Right atrium auricular region (tissue), 2 donors: ENCODE measurements around the genes ACOT7 and UTS2.

GRCh38 chr1:6393640-6394383, at the start of gene ACOT7:
TSS of gene ACOT7 (minus strand) at chr1:6393767.
- PRO-cap: bidirectional peak, plus-strand start at chr1:6393814, minus-strand start at chr1:6393757
- RAMPAGE, long total RNA, 2 experiments: no peak in any of the 2 experiments

DNA sequence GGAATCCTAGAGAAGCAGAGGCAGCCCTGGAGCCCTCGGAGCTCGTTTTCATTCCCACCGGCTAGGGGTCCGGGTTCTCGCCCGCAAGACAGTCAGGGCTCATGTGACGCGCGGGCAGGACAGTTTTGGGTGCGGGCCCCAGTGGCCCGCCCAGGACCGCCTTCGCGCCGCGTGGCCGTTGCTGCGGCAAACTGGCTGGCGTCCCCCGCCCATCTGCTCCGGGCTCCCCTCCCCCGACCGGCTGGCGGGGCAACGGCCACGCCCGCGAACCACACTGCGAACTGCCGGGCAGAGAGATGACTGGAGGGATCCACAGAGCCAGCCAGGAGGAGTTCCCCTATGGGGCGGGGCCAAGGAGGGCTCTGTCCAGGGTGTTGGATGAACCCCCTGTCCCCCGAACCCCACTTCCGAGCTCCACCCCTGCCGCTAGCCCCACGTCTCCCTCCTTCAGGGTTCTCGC, 903 bp upstream of the HES2 start:
- PRO-cap: no peak
- RAMPAGE, long total RNA, 2 experiments: no peak in any of the 2 experiments

DNA sequence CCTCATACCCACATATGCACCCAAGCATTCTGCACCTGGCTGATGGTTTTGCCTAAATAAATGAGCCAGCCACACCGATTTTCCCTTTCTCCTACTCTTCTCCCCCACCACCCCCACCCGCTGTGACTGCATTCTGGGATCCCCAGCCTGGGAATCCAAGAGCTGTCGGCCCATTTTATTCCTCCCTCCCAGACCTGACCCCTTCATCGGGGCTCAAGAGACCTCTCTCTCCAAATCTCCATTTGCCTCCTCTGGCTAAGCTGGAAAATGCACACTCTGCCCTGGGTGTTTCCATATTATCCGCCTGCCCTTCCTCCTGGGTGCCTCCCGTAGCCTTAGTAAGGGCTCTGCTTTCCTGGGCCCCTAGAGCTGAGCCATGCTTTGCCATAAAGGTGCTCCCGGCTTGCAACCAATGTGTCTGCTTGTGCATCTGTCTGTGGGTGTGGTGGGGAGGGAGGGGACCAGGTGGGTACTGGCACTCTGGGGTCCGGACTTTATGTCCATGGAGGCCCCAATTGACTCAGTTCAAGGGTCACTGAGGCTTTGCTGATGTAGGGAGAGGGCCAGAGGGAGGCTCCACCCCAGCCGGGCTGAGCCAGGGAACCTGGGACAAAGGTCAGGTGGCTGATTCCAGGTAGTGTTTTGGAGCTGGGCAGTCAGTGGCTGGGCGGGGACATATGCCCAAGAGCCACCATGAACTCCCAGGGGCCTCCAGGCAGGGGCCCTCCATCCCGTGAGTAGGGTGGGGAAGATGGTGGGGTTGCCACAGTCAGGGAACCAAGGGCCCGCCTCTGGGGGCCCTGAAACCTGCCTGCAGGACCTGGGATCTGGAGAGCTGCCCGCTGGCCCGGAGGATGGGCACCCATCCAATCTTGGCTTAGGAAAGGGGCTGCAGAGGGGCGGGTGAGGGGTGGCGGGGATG, 15.1 kb downstream of the TNFRSF25 start:
- PRO-cap: no peak
- RAMPAGE, long total RNA, 2 experiments: no peak in any of the 2 experiments

DNA sequence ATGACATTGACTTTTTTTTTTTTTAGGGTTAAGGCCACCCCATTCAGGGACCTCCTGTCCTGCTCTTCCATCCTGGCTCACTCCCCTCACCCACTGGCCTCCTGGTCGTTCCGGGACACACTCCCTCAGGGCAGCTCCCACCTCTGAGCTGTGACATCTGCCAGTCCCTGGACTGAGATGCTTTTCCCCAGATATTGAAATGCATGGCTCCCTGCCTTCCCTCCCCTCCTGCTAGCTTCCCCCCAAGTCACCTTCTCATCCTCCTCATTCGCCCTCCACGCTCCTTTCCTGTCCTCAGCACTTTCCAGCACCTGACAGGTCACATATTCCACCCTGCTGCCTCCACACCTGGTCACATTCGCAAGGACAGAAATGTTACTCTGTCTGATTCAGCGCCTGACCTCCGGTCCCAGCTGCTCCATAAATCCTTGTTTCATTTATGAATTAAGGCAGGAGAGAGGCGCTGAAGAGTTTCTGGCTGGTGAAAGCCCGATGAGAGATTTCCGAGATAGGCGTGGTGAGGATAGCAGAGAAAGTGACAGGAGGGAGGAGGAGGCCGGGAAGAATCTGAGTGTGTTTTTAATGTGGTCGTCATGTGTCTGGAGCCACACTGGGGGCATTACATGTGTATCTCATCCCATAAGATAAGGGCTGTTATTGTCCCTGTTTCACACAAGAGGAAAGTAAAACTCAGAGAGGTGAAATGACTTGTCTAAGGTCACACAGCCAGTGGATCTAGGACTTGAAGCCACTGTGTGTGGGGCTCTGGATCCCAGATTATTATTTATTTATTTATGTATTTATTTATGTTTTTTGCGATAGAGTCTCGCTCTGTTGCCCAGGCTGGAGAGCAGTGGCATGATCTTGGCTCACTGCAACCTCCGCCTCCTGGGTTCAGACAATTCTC, 9.3 kb downstream of the PLEKHG5 start:
- PRO-cap: no peak
- RAMPAGE, long total RNA, 2 experiments: no peak in any of the 2 experiments

DNA sequence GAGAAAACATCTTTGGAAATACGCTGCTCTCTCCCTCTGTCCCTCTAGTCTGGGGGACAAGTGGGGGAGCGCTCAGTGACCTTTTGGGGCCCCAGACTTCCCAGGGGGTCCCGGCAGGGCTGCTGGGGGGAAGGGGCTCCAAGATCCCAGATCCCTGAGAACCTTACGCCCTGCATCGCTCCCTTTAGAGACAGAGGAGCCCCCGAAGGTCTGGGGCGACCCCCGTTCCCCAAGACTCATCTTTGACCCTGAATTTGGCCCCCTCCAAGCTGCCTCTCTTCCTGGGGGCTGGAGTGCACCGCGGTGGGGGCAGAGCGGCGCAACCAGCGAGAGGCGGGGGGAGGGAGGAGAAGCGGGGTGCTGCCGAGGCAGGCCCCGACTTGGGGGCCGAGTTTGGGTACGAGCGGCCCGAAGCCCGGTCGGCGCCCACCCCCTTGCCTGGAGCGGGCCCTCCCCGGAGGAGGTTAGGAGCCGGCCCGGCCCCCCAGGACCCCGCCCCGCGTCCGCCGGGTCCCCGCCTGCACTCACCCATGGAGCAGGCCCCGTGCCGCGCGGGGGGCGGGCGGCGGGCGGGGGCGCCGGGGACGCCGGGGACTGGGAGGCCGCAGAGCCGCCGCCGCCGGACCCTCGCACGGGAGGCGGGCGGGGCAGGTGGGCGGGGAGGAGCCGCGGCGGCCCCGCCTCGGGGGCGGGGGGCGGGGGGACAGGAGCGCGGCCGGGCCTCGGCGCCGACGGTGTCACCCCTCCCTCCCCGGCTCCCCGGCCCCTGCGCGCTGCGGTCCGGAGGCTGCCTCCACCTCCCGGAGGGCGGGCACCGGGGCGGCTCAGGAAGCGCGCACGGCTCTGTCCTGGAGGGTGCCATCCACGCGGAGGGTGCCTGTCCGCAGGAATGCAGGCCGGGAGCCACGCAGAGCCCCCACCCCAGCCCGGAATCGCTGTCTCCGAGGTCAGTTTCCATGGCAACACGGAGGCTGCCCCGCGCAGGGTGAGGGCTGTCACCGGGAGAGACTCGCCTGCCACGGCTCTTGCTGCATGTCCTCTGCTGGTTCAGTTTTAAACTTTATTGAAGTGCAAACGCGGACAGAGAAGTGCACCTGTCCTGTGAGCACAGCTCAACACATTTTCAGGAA, 5.7 kb upstream of the PLEKHG5 start:
- PRO-cap: bidirectional peak, plus-strand start at position 798 of the sequence, minus-strand start at position 633 of the sequence
- RAMPAGE, long total RNA, 2 experiments: no peak in any of the 2 experiments

DNA sequence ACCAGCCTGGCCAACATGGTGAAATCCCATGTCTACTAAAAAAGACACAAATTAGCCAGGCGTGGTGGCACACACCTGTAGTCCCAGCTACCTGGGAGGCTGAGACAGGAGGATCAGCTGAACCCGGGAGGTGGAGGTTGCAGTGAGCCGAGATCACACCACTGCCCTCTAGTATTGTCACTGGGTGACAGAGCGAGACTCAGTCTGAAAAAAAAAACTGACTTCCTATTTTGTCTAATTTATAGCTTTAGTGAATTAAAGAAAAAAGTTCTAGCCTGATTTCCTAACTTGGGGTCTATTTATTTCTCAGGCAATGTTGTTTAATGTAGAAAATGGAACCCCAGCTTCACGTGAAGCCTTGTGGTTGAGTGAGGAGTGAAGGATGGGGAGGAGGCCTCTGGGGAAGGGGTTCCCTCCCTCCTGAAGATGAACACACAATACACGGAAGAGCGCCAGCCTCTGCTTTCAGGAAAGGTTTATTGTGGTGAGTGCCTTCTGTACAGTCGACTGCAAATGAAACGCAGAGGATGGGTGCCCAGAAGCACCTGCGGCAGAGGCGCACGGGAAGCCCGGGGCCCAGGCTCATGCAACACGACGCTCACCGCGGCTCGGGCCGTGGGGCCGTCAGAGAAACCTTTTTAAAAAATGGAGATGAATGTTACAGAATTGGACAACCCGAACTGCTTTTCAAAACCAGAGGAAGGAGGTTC, 9.2 kb downstream of the THAP3 start:
- PRO-cap: no peak
- RAMPAGE, long total RNA, 2 experiments: no peak in any of the 2 experiments

DNA sequence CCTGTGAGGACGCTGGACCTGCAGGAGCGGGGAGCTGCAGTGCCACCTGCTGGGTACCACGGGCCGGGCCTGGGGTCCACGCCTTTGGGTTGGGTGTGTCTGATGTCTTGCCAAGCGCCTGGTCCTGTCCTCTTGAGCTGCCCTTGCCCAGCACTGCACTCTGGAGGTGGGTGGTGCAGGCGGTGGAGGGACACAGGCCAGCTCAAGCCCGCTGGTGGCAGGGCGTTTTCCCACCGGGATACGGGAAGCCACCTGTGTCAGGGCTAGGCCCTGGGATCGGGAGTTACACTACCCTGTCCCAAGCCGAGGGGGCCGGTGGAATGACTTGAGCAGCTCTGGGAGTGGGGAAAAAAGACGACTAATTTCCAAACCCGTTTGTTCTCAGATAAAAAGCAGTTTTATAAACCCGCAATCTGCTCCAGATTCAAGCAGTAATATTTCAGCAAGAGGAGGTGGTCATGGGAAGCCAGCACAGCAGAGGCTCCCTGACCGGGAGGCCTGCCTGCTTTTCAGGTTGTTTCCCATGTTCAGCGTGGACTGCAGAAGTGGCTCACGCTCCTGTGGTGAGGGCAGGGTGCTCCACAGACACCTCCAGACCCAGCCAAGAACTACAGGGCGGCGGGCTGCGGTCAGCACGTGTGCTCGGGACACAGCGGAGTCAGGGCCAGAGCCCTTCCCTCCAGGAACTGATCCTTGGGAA, 10.2 kb downstream of the THAP3 start:
- PRO-cap: no peak
- RAMPAGE, long total RNA, 2 experiments: no peak in any of the 2 experiments

DNA sequence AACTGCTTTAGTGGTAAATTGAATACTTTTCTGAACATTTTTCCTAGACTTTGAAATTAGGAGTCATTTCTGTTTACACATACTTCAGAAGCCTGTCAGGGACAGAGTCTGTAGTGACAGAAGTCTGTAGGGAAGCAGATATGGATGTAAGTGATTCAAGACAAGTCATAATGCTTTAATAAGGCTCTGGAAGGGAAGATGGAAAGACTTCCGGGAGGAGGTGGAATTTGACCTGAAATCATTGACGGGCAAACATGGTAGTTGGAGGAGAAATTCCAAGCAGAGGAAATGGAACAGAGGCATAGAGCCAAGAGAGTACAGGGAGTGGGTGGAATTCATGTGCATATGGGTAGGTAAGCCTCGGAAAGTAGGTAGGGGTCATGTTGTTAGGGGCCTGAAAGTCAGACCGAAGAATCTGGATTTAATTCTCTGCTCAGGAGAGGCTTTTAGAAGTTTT, 22.5 kb downstream of the CAMTA1 start:
- PRO-cap: no peak
- RAMPAGE, long total RNA, 2 experiments: no peak in any of the 2 experiments

DNA sequence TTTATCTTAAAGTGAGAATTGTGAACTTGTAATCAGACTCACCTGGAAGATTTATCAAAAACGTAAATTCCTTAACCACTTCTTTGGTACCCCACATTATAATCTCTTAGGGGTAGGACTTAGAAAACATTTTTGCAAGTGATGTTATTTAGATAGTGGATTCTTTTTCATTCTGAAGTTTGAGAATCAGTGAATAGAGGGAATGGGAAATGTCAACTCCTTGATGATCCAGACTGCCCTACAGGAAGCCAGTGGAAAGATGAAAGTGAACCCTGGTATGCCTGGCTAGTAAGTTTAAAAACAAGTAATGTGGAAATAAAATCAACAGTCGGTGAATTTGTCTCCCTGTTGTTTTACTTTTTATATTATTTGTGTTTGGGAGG, 80.9 kb downstream of the CAMTA1 start:
- PRO-cap: no peak
- RAMPAGE, long total RNA, 2 experiments: no peak in any of the 2 experiments

DNA sequence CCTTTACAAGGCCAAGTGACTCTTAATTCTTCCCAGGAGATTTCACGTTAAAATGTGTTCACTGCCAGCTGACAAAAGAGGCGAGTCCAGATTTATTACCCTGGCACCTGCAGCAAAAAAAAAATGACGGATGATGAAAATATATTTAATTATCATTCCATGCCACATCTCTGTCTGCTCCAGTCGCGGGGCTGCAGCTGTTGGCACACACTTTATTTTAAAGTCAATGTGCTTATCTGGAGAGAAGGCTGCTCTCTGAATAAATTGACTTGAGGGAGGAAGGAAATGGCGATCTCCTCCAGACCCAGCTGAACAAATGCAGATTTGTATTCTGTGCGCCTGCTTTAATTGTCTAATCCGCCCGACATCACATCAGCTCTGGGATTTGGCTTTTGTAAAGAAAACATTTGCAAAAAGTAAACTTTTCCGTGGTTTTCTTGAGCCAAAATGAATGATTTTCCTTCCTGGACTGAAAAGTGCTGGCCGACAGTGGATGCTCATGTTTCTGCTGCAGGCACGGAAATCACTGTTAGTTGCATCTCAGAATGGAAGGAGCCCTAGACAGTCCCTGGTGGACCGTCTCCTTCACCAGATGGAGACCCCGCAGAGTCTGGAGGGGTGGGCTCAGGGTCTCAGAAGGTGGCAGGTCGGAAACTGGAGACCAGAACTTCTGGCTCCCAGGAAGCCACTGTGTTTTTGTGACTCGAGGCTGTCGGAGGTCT, 150.2 kb downstream of the CAMTA1 start:
- PRO-cap: no peak
- RAMPAGE, long total RNA, 2 experiments: no peak in any of the 2 experiments

- PRO-cap: no peak
- RAMPAGE, long total RNA, 2 experiments: no peak in any of the 2 experiments
These were observed 313.1 kb downstream of the CAMTA1 start for GRCh38 chr1:7098234-7098808.

DNA sequence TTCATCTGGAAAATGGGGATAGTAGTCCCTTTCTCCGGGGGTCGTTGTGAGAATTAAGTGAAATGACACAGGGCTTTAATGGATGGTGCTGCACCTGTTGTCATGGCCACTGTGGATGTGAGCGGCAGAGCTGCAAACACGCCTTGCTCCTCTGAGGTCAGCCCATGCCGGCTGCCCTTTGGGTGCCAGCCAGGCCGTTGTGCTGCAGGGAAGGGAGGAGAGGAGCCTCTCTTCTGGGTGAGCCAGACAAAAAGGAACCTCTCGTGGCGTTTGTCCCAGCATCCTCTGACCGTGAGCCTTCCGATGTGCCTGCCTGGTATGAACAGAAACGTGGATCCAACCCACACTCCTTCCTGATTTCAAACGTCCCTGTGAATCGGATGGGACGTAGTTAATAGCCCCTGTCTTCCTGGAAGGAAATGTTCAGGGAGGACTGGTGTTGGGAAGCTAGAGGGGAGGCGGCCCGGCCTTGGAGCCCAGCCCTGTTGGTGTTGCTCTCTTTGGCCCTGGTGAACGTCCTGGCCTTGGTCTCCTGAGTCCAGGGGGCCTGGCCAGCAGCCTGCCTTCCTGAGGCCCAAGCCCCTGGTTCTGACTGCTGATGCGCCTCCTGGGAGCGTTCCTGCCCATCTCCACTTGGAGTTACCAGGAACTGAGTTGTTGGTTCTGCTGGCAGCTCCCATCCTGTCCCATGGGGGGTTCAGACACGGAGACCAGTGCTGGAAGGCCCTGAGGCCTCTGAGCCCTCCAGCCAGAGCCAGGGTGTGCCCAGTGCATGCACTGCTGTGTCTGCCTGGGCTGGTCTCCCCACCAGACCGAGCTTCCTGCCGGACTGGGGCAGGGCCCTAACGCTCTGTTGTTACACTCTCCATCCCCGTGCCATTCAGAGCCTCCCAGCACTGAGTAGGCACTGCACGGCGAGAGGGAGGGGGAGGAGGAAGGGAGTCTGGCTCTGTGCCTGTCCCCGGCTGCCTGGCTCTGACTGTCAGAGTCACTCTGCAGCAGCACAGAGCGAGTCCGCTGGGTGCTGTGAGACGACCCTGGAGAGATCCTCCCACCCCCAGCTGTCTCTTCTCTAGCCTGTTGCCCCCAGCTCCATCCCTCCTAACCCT, 382.6 kb upstream of the VAMP3 start:
- PRO-cap: bidirectional peak, plus-strand start at position 418 of the sequence, minus-strand start at position 287 of the sequence
- RAMPAGE, long total RNA, 2 experiments: no peak in any of the 2 experiments

DNA sequence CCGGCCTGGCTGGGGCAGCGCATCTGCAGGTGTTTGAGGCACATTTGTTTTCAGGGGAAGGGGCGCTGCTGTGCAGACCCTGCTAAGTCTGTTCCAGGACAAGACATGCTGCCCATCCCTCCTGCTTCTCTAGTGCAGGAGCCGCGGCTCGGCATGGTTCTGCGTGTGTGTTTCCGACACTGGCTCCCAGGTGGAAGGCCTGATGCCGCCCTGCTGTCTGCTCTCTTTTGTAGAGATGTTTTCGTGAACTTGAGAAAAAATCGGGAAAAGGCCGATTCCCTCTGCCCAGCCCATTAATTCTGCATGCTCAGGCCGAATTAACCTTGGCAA, 316.1 kb upstream of the VAMP3 start:
- PRO-cap: no peak
- RAMPAGE, long total RNA, 2 experiments: no peak in any of the 2 experiments

DNA sequence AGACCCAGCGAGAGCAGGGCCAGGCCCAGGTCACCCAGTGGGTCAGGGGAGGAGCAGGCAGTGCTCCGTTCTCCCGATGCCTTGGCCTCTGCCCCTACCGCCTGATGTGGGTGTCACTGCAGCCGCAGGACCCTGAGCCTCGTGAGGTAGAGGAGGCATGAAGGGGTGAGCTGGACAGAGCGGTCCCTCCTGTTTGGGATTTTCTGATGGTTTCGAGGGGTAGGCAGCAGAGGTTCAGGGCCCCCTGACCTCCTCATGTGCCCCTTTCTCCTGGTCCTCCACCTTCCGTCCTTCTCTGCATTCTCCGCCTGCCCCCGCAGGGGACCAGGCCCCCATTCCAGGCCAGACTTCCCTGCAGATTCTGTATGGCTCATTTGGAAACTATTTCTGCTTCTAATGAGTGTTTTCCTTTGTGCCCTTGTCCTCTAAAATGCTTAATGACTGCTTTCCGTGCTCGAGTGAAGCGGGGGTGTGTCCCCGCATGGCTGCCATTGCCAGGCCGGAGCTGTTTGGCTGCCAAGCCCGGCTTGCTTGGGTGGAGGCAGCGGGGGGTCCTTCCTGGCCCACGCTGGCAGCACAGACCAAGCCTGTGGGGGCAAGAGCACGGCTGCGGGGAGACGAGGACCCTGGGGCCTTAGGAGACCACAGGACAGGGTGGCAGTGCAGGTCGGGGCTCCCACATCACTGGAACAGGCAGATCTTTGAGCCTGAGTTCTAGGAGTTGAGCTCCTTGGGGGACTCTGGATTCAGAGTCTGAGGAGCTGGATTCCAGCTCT, 299.3 kb upstream of the VAMP3 start:
- PRO-cap: no peak
- RAMPAGE, long total RNA, 2 experiments: no peak in any of the 2 experiments

DNA sequence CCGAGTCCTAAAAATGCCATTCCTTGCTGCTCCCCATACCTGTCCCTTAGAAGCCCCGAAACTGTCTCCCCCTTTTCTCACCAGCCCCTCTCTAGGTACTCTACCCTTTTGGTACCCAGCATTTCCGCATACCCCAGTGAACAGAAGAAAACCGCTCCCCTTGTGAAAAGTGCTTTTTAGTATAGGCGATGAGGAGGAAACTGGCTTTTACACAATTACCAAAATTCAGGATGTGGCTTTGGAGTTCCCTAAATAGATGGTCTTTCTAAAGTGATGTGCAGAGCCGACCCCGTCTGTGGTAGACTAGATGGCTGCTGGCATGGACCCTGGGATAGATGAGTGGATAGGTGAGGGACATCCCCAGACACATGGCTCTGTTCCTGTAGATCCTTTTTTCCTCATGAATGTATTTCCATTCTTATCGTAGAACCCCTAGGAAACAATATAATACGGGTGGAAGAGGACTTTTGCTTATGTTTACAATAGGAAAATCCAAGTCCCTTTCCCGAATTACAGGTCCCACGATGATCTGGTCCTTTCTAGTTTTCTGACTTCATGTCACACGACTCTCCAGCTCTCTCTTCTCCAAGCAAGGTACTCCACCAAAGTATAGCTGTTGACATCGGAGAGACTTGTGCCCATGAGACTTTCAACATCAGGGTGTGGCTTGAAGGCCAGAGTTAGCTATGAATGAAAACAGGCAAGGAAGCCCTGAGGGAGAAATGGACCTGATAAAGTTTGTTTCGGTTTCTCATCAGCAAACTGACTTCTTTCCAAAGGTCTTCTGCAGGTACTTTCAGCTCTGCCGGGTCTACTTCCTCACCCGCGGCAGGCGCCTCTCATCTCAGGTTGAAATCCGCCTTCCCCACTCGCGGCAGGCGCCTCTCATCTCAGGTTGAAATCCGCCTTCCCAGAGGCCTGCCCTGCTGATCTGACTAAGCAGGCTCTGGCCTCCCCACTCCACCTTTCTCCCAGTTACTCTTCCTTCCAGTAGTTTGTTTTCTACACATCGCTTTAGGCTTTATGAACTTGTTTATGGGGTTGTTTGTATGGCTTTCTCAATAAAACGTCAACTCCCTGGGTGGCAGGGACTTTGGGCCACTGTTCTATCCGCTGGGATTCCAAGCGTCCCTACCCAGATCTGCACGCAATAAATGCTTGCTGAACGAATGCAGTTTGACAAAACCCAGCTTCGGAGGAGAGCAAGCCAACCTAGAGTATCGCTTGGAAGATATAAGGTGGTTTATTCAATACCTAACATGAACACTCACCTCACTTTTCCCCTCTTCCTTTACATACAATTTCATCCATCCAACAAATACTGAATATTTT, 2.1 kb upstream of the PER3 start:
- PRO-cap: no peak
- RAMPAGE, long total RNA, 2 experiments: no peak in any of the 2 experiments

- PRO-cap: no peak
- RAMPAGE, long total RNA, 2 experiments: no peak in any of the 2 experiments
These were observed at the start of gene UTS2 for GRCh38 chr1:7852753-7853258. TSS of gene UTS2 (minus strand) at chr1:7853065.

DNA sequence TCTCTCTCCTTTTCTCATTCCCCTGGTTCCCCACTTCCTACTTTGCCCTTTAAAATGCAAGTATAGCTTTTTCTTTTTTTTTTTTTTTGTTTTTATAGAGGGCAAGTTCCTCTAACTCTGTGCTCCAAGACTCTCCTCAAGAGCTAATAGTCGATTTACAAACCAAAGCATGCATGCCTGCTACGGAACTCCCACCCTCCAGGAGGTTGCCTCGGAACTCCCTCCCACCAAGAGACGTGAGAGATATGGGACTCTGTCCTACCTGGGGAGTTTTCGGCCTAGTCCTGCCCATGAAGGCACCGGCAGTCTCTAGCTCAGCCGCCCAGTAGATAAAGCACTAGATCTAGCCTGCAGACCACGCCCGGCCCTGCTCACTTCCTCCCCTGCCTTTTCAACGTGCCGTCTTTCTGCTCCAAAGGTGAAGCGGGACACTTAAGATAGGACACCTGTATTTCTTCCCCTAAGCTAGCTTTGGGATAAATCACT, 27.7 kb downstream of the TNFRSF9 start:
- PRO-cap: no peak
- RAMPAGE, long total RNA, 2 experiments: no peak in any of the 2 experiments

GRCh38 chr1:7930173-7930481, 10.5 kb downstream of the TNFRSF9 start:
- PRO-cap: no peak
- RAMPAGE, long total RNA, 2 experiments: no peak in any of the 2 experiments

GRCh38 chr1:7962624-7963110, 1.2 kb downstream of the PARK7 start:
- PRO-cap: no peak
- RAMPAGE, long total RNA, 2 experiments: no peak in any of the 2 experiments

GRCh38 chr1:8018000-8018481, 8.1 kb downstream of the ERRFI1 start:
- PRO-cap: no peak
- RAMPAGE, long total RNA, 2 experiments: no peak in any of the 2 experiments